BE2C (cell line): ENCODE data around the gene KLF15.

DNA sequence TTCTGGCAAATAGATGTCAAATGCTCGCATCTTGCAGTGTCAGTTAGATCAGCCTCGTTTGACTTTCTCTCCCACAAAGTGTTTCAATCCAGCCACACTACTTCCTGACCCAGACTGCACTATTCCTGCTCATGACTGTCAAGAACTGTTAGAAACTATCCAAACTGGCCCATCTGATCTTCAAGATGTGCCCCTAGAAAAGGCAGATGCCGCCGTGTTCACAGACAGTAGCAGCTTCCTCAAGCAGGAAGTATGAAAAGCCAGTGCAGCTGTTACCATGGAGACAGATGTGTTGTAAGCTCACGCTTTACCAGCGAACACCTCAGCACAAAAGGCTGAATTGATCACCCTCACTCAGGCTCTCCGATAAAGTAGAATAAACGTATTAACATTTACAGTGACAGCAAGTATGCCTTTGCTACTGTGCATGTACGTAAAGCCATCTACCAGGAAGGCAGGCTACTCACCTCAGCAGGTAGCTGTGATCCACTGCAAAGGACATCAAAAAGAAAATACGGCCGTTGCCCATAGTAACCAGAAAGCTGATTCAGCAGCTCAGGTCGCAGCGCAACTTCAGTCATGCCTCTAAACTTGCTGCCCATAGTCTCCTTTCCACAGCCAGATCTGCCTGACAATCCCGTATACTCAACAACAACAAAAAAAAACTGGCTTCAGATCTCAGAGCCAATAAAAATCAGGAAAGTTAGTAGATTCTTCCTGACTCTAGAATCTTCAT lies 132.9 kb upstream of the ROPN1B start:
- RRBS: no CpG with 5 or more reads among the region's 14 CpGs

- RRBS: no CpG with 5 or more reads among the region's 5 CpGs
These were observed 131.2 kb upstream of the ROPN1B start for GRCh38 chr3:125837620-125838335.

DNA sequence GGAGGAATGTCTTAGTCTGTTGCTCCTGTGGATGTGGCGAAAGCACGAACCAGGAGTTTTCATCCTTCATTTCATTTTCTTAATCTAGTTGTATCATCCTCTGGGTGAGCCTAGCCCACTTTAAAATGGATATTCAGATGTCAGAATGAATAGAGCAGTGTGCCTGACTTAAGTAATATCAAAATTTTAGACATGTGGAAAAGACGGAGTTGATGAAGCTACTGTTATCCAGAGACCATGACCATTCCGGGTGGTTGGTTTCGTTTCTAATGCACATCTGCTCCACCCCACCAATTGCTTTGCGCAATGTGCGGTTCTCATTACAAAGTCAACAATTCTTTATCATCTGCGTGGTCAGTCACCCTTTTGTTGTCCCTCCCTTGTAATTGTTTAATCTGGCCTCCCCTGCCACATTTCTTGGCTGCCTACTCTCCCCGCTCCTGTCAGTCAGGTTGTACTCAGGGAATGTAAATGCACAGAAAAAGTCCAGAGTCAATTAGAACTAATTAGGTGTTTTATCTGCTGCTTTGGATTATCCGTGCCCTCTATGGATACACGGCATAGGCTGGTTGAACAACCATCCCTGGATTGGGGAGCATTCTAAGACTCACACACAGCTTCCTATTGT lies 33.8 kb upstream of the ROPN1B start:
- RRBS: no CpG with 5 or more reads among the region's 11 CpGs

DNA sequence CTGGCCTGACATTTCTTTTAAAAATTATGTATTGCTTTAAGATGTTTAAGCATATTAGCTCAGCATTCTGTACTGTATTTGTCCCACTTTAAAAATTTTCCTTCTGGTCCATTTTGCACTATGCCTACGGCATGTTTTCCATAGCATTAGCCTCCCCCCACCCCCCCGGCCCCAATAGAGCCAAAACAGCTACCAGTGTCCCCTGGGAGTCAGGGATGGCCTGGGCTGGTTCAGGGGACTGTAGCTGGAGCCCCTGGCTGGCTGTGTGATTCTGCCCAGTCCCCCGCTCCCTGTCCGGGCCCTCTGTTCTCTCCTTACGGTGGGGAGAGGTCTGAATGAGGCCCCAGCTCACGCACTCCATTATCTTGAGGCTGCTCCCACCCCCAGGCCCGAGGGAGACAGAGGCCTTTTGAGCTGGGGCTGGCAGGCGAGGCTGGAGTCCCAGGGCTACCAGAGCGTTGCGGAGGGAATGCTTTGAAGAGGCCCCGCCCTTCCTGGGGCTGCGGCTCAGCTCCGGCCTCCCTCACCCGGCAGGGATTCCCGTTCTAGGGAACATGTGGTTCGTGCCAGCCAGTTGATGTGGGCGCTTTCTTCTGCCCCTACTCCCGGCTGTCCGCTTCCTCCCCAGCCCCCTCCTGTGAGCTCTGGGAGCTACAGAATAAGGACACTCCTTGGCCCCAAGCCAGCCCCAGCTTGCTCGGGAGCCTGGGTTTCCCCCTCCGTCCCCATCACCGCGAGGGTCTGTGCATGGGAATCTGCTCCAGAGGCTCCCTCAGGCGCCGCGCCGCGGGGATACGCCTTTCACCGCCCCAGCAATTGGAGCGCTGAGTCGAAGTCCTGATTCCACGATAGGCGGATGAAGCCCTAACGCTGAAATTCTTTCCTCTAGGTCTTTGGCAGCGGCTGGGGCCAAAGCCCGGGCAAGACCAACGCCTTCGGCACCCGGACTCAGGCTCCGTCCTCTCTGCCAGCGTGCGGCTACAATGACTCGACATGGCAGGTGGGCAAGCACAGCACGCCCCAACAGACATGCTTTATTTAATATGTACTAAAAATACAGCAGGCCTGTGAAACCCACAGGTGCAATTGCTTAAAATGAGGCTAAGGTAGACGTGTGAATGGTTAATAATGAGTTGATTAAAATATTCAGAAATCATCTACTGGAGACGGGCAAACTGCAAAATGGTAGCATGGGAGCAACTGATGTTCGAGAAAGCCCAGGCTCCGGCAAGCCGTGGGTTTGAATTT lies 69.7 kb downstream of the KLF15 start:
- RRBS: 2% methylated on average over 5 of the region's 50 CpGs

- RRBS: no CpG with 5 or more reads among the region's 11 CpGs
These were observed 11.4 kb downstream of the KLF15 start for GRCh38 chr3:126345454-126346489.

GRCh38 chr3:126348989-126349590 lies 8.1 kb downstream of the KLF15 start:
- RRBS: 84% methylated on average over 4 of the region's 8 CpGs

DNA sequence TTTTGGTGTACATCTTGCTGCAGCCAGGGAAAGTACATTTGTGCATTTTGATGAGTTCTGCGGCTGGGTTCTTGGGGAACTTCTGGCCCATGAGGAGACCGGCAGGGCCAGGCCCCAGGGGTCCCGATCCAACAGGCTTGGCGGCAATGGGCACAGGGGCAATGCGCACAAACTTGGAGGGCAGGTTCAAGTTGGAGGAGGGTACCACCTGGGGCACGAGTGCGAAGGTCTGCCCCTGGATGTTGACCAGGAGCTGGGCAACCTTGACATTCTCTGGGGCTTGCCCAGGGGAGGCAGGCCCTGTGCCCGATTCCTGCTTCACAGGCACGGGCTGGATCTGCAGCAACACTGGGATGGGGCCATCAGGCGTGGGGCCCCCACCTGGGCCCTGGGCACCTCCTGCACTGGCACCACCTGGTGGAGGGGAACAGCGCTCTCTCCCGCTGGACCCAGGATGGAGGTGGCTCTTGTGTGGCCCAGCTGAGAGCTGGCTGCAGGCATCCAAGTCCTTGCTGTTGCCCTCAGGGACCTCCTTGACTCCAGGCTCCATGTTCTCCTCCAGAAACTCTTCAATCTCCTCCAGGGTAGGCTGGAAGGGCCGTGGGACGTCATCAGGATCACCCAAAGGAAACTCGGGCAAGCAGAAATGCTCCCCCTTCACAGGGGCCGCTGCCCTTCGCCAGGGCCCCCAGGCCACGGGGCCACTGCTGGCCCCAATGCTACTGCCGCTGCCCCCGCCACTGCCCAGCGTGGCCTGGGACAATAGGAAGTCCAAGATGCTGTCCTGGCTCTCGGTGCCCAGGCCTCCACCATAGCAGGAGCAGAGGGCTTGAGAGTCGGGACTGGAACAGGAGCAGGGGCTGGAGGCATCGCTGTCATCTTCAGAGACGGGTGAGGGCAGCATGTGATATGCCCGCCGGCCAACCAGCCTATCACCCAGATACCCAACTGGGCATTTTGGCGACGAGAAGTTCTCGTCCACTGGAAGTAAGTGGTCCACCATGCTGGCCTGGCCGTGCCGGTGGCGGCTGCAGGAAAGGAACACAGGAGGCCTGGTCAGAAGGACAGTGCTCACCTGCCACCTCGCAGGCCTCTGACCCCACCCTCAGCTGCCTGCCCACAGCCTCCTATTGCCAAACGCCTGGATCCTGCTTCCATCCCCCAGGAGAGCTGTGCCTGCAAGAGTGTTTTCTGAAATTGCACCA lies 4.9 kb downstream of the KLF15 start:
- RRBS: 86% methylated on average over 1 of the region's 35 CpGs

- RRBS: under 1% methylated on average over 30 of the region's 78 CpGs
These were observed at the start of gene KLF15 for GRCh38 chr3:126357045-126357531. KLF15 (minus strand) TSS chr3:126357408.

DNA sequence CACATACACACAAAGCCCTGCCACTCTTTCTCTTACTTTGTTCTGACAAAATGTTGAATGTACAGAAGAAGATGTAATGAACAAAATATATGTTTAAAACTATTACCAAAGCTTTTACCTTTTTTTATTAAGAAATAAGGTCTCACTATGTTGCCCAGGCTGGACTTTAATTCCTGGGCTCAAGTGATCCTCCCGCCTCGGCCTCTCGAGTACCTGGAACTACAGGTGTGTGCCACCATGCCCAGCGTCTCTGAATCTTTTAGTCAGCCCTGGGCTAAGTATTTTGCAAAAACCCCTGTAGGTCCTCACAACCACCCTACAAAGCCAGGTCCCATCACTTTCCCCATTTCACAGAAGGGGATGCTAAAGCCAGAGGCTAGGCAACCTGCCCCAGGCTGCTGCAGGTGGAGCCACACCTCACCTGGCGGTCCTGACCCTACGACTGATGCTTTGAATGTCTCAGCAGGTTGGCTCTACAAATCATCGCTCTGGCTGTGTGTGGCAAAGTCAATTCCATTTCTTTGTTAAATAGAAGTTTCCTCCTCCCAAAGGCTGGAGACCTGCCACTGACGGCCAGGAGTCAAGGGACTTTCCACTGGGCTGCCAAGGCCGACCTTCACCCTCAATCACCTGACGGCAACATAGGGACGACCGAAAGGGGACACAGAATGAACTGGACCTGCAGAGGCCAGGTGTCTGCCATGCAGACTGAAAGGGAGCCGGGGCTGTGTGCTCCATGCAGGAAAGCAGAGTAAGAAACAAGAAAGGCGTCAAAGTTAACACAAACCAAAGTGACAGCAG lies 26.4 kb downstream of the ZXDC start:
- RRBS: no CpG with 5 or more reads among the region's 14 CpGs

GRCh38 chr3:126476127-126476884 lies 615 bp upstream of the ZXDC start:
- RRBS: under 1% methylated on average over 7 of the region's 65 CpGs

- RRBS: 9% methylated on average over 2 of the region's 6 CpGs
These were observed 11.4 kb upstream of the ZXDC start for GRCh38 chr3:126487117-126487416.

- RRBS: 67% methylated on average over 3 of the region's 9 CpGs
These were observed 17.0 kb downstream of the CHST13 start for GRCh38 chr3:126540976-126541237.

- RRBS: no CpG with 5 or more reads among the region's 4 CpGs
These were observed 46.6 kb downstream of the CHCHD6 start for GRCh38 chr3:126750546-126751043.

DNA sequence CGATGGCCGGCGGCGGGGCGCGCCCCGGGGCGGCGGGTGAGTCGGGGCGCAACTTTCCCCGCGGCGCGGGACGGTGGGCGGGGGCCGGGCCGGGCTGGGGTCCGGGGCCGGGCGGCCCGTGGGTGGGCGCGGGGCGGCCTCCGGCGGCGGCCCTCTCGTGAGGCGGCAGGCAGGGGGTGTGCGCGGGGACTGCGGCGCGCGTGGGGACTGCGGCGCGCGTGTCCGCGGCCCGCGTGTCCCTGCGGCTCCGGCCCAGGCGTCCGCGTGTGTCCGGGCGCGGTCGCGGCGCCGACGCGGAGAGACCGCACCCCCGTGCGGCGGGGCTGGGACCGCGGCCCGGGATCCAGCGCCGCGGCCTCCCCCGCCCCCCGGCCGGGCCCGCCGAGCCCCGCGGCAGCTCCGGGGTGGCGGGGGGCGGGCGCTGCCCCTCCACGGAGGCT lies 357 bp downstream of the PLXNA1 start:
- RRBS: under 1% methylated on average over 48 of the region's 81 CpGs

DNA sequence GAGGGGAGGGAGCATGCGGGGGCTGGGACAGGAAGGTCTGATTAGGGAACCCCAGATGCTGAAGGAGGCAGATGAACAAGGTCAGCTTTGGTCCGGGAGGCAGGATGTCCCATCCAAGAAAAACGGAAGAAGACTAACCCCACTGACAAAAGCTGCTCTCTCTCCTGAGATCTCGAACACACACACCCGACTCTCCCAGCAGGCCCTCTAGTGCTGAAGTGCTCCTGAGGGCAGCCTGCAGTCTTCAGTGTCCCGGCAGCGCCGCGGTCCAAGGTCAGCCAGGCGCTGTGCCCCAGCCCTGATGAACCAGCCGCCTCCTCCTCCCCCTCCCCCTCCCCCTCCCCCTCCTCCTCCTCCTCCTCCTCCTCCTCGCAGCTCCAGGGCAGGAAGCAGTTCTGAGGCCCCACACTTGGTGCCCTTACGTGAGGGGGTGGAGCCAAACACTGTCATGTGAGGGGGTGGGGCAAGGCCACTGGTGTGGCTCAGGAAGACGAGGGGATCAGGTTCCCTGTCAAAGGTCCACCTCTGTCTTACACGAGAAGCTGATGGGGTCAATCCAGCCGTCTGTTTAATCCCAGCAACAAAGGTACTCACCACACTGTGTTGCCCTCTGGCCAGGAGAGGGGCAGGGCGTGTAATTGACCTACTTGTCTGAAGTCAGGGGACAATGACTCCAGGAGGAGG lies 34.1 kb downstream of the PRR23E start:
- RRBS: no CpG with 5 or more reads among the region's 17 CpGs

- RRBS: 29% methylated on average over 1 of the region's 8 CpGs
These were observed 14.8 kb downstream of the TPRA1 start for GRCh38 chr3:127575679-127576230.

DNA sequence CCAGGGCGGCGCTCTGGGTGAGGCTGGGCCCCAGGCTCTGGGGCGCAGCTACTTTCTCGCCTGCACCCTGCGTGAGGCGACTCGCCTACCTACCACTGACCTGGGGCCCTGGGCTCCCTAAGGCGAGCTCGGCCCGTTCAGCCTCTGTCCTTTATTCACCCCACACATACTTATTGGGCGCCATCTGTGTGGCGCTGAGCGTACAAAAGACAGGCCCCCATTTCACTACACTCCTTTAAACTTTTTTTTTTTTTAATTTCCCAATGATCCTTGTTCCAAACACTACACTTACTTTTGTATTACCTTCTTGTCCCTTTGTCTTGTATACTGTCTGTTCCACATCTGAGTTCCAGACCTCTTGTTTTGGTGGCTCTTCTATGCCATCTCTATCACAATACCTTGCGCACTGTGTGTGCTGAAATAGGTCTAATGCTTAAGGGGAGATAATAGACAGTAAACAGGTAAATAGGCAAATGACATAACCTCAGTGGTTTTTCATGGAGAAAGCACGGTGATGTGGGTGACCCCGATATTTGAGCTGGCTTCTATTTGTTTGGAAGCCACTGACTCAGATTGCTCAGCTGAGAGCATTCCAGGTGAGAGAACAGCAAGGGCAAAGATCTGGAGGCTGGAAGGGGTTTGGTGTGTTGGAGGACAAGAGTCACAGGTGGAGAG lies 479 bp downstream of the MCM2 start:
- RRBS: no CpG with 5 or more reads among the region's 16 CpGs

GRCh38 chr3:127675861-127676581 lies 3.3 kb downstream of the ABTB1 start:
- RRBS: no CpG with 5 or more reads among the region's 26 CpGs

DNA sequence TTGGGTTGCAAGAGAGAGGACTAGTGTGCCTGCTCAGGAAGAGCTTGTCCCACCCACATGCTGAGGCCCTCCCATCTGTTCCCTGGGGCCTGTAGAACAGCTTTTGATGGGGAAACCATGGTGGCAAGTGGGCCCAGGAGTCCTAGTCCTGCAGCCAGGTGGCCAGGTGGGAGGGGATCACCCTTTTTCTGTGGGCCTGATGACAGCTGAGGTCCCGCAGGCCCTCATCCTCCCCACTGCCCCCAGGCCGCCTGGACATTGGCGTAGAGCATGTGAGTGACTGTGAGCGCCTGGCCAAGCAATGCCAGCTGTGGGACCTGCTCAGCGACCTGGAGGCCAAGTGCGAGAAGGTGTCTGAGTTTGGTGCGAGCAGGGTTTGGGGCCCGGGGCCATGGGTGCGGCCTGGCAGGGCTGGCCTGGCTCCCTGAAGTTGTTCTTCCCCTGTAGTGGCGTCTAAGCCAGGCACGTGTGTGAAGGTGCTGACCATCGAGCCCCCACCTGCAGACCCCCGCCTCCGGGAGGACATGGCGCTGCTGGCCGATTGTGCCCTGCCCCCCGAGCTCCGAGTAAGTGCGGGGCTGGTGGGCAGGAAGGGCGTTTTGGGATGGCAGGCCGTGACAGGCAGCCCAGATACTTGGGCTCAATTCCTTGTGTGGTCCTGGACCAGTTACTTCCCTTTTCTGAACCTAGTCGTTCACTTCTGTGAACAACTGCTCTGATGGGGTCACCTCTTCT lies 4.1 kb downstream of the ABTB1 start:
- RRBS: no CpG with 5 or more reads among the region's 22 CpGs

- RRBS: no CpG with 5 or more reads among the region's 6 CpGs
These were observed 17.3 kb downstream of the ABTB1 start for GRCh38 chr3:127690029-127690538.